ENCODE data around the genes FBXL22, CILP and IGDCC4.

DNA sequence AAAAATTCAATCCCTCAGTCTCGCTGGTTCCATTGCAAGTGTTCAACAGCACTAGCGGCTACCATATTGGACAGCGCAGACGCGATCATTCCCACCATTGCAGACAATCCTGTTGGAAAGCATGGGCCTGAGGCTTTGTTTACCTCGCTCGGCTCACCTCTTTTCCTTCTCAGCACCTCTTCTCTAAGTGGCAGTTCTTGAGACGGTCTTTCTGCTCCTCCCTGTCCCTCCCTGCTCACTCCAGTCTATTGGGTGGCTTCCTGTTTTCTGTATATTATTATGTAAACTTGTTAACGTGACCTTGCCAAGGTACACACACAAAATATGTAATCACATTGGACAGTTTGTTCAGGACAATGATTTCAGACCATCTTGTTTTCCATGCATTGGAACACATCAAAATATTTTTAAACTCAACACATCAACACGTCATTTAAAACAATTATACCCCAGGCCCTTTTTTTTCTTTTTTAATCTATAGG, 21.9 kb upstream of the CA12 start:
- RRBS = no CpG with 5 or more reads among the region's 10 CpGs

DNA sequence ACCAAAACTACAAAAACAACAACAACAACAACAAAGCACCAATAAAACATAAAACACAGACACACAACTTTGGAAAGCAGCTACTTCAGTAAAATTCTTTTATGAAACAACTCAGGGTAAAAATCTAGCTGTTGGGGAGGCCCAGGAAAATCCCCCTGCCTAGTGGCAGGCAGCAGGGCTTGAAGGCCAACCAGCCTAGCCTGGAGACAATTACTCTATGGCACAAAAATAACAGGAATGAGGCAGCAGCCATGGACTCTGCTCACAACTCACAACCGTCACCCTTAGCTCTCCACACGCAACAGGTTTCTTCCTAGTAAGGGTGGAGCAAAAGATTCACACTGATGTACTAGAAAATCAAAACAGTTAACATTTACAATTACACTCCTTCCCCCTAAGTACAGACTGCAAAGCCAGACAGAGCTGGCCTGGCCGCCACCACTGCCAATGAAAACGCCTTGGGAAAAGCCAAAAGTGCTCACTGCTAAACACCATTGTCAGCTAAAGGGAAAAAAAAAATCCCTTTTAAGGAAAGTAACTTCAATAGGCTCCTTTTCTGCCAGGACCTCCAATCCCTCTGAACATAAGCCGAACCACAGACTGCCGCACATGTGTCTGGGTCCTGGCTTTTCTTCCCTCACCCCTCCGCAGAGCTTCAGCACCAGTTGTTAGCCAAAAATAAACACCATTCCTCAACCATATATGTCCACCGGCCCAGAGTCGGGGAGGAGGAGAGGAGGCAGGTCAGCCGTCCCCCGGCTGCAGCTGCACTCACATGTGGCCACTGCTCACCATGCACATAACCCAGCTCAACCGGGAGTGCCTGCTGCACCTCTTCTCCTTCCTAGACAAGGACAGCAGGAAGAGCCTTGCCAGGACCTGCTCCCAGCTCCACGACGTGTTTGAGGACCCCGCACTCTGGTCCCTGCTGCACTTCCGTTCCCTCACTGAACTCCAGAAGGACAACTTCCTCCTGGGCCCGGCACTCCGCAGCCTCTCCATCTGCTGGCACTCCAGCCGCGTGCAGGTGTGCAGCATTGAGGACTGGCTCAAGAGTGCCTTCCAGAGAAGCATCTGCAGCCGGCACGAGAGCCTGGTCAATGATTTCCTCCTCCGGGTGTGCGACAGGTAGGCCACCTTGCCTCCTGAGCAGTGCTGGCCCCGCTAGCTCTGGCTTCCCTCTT, at the start of gene FBXL22:
Gene FBXL22, plus strand, starts transcription at position 770 of the 1,184 bp plus-strand sequence.
- RRBS = 96% methylated on average over 8 of the region's 25 CpGs

DNA sequence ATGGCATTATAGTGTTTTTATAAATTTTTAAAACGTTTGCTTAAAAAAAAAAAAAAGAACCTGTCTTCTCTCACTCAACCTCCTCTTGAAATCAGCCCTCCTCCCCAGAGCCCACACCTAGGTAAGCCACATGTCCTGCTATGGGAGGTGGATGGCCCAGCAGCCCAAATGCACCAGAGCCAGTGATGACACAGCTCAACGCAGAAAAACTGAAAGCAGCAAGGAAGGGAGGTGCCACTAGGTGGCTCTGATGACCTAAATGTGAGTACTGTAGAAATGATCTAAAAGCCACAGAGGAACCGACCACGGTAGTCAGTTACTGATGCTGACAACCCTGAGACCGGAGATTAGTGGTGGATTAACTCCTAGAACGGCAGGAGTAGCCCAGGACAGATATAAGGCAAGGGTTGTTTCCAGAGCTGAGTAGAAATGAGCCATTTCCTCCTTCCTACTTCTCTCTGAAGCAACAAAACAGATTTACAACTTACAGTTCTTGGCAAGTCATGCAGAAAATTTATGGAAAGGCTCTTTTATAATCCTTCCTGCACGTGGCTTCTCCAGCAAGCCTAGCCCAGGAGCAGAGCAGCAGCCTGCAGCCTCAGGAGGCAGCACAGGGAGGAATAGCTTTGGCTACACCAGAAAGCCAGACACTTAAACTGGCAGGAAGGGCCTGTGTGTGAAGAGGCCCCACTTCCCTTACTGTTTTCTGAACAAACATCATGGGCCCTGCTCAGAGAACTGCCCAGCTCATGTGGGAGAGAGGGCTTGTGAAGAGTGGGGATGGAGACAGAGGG, 13.1 kb downstream of the FBXL22 start:
- RRBS = no CpG with 5 or more reads among the region's 7 CpGs

DNA sequence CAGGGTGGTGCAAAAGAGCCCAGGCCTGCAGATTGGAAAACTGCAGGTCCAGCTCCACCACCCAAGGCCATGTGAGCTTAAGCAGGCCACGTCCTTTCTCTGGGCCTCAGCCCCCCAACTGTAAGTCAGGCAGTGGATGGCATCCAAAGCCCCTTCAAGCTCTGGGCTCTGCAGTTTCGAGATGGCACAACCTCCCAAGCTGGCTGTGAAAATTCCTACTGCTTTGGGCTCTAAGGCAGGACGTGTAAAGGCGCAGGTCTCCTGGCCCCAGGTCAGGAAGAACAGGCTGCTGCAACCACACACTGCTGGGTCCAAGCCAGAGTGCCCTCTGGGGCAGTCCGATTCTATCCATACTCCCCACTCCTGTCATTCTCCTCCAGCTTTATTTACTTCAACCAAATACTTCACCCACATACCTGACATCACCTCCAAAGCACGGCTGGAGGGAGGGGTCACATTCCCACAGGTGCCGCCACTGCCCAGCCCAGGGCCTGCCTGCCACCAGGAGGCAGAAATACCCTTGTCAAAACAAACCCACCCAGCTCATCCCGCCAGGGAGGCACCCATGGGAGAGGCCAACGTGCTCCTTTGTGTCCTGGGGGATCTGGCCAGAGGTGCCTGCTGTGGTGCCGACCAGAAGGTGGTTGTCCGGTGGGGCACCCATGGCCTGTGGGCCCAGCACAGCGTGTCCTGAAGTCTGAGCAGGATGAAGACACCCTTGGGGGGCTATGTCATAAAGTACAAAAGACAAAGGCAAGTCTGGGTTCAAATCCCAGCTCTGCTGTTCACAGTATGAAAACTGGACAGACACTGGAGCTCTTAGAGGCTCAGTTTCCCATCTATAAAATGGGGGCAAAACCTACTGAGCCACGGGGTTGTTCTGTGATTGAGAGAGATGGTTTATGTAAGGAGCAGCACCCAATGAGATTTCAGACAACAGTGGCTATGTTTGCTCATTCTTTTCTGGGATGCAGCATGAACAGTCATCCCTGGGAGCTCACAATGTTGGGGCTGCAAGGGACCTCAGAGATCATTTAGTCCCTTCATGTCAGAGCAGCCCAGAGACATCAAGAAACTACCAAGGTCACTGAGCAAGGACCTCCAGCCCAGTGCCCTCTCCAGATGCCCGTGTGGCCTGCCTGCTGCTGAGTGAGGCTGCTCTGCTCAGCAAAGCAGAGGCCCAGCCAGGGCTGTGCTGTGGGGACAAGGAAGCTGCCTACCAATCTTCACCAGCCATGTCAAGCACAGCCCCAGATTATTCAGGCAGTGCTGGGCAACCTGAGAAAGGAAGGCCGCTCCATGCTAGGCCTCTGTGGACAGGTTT, 100.2 kb downstream of the DAPK2 start:
- RRBS = no CpG with 5 or more reads among the region's 15 CpGs

DNA sequence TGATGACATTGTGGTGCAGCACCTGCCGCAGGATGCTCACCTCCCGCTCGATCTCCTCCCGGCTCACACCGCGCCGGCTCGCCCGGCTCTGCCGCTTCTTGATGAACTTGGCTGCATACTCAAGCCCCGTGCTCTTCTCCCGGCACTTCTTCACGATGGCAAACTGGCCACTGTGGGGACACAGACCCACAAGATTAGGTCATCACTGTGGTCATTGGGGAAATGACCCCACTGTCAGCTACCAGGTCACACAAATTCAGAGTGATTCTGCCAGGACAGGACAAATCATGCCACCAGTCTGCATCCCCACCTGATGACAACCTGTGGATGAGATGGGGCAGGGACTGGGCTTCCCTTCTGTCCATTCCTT, 62.7 kb downstream of the DAPK2 start:
- RRBS = 97% methylated on average over 4 of the region's 13 CpGs

DNA sequence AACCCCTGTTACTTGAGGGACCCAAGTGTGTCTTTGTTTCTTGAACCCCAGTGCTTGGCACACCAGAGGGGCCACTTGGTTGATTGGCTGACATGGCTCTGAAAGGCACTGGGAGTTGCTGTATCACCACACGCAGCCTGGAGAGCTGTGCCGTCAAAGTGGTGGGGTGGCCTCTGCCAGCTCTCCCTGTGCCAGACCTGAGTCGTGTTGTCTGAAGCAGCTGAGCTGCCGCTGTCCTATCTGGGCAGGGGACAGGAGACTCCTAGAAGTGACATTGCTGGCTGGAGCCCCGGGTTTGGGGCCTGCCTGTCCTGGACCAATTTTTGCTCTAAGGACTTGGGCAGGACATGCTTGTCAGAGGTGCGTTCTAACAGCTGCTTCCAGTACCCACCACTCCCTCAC, 5.5 kb upstream of the SNX22 start:
- RRBS = no CpG with 5 or more reads among the region's 6 CpGs

DNA sequence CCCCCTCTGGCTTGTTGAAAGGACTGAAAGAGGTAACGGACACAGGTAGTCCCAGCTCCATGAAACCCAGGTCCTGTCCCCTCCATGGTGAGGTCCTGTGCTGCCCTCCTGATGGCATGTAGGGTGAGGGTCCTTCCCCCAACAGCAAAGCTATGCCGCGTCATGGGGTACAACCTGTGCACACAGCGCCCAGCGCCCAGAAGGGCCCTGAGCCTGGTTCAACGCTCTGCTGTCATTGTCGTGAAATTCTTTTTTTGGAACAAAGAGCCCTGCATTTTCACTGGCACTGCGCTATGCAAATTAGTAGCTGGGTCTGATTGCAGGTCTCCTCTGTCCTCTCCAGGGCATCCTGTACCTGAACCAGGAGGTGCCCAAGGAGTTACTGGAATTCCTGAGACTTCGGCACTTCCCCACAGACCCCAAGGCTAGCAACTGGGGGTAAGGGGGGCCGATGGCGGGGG, 1.4 kb downstream of the SNX22 start:
- RRBS = no CpG with 5 or more reads among the region's 11 CpGs

DNA sequence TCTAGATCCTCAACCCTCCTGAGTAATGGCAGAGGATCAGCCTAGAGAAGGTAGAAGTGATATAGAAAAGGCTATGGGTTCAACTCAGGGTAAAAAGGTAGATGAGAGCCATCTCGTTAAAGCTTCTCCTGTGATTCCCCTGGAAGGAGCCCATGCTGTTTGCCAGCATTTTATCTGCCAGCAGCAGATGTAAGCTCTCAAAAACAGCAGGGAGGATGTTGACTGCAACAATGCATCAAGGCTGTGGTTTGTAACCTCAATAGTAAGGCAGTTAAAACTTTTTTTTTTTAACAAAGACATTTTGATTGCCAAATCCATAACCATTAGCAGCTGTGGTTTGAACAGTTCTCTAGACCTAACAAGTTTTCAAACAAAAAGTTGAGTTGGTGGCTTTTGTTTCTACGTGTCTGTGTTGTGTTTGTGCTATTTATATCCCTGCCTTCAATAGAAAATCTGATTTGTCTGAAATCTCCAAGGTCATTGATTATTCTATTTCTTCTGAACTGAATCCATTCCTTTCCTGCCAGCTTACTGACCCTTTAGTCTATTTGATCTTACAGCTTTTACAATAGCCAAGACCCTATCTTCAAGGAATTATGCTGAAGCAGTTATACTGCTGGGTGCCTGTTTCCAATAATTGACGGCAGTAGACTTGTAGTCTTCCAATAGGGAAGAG, 30.0 kb upstream of the ZNF609 start:
- RRBS = no CpG with 5 or more reads among the region's 3 CpGs

GRCh38 chr15:64560320-64560869, 100.0 kb downstream of the ZNF609 start:
- RRBS = no CpG with 5 or more reads among the region's 6 CpGs

- RRBS = no CpG with 5 or more reads among the region's 8 CpGs
Measured at GRCh38 chr15:64681619-64682121, 93.7 kb downstream of the RBPMS2 start.

DNA sequence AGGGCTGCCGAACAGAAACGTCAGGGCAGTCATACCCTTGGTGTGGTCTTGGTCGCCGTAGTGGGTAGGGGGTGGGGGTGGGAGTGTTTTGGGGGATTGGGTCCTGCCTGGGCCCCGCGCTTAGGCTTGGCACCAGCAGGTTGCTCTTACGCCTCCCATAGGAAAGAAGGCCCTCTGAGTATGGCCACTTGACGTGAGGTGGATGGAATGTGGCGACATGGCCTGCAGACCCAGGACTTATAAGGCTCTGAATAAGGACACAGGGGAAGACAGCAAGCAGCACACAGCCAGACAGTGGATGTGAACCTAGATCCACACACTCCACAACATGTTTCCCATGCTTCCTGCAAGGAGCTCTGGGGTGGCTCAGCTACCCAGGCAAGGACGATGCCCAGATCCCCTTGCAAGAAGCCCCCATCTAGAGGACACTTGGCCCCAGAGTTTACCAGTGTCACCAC, 12.4 kb downstream of the RBPMS2 start:
- RRBS = no CpG with 5 or more reads among the region's 10 CpGs

- RRBS = 97% methylated on average over 1 of the region's 12 CpGs
Measured at GRCh38 chr15:64963311-64963877, 26.3 kb downstream of the SPG21 start.

GRCh38 chr15:64985330-64985960, 4.3 kb downstream of the SPG21 start:
- RRBS = no CpG with 5 or more reads among the region's 9 CpGs

DNA sequence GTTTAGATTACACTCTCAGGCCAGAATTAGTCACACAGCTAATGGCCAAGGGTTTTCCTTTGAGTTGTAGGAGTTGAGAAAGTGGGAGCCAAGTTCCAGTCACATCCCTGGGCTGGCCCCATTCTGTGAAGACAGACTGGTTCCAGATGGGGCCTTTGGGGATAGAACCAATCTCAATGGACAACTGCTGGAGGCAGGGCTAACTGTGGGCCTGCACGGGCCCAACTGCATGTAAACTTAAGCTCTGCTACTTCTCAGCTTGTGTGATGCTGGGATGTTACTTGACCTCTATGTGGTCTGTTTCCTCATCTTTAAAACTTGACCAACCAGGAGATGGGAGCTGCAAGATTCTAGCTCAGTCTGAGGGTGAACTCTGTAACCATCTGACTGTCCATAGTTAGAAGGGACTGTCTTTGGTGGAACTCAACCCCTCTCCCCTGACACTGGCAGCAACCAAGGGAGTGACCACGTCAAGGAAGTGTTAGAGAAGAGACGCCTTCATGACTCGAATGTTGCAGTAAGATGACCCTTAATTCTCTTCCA, 1.6 kb upstream of the RASL12 start:
- RRBS = no CpG with 5 or more reads among the region's 4 CpGs

GRCh38 chr15:65087367-65087885, 10.9 kb downstream of the KBTBD13 start:
- RRBS = no CpG with 5 or more reads among the region's 7 CpGs

DNA sequence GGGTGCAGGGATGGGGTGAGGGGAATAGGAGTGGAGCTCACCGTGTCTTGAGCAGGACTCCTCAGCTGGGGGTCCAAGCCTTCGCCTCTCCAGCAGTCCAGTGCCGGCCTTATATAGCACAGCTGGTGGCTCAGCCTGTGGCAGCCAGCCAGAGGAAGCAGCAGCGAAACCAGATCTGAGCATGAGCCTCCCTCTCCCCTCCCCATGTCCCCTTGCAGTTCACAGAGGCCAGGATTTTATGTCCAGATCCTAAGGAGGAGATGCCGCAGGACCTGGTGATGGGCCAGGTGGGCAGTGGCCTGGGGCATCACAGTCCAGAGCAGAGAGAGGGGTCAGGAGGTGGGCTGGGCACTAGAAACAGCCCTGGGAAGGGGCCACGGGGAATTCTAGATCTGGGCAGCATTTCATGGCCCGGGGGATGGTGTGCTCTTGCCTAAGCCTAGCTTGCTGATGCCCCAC, at the start of gene CILP:
Gene CILP, minus strand, starts transcription at position 87 of the 459 bp plus-strand sequence.
- RRBS = no CpG with 5 or more reads among the region's 7 CpGs

DNA sequence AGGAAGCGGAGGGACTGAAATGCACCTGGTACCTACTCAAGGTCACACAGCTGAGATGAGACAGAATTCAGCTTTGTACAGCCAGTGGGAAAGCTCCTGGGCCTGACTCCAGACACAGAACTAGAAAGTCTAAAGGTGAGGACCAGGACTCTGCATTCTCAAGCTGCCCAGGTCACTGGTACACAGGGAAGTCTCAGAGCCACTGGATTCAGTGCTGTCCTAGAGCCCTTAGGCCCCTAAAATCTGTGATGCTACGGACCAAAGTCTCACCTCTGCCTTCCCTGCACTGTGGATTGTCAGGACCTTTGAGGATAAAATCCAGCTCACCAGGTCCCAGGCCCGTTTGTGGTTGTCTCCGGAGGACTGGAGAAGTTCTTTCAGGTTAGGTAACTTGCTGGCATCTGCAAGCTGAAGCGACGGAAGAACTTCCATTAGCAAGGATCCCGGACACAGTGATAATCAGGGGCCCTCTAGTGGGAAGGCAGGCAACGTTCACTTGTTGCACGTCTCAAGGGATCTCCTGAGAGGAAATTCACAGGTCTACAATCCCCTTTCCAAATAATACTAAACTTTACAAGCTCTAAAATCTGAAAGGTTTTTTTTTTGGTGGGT, 15.9 kb downstream of the PARP16 start:
- RRBS = 37% methylated on average over 4 of the region's 9 CpGs

- RRBS = no CpG with 5 or more reads among the region's 13 CpGs
Measured at GRCh38 chr15:65294933-65295396, 8.3 kb upstream of the PARP16 start.

- RRBS = no CpG with 5 or more reads among the region's 5 CpGs
Measured at GRCh38 chr15:65401139-65401851, 21.5 kb downstream of the IGDCC4 start.

GRCh38 chr15:65422614-65423765, at the start of gene IGDCC4:
Gene IGDCC4 (minus strand): TSS chr15:65422947.
- RRBS = 3% methylated on average over 75 of the region's 112 CpGs

Data from SK-N-MC (cell line).